Zone of skin (tissue), 1 donor: Measurements from ENCODE around the gene DESI2.

GRCh38 chr1:240562097-240562513, 49.9 kb downstream of the GREM2 start:
- RRBS = no CpG with 5 or more reads among the region's 5 CpGs

DNA sequence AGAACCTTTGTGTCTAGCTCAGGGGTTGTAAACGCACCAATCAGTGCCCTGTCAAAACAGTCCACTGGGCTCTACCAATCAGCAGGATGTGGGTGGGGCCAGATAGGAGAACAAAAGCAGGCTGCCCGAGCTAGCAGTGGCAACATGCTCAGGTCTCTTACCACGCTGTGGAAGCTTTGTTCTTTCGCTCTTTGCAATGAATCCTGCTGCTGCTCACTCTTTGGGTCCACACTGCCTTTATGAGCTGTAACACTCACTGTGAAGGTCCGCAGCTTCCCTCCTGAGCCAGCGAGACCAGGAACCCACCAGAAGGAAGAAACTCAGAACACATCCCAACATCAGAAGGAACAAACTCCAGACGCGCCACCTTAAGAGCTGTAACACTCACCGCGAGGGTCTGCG, 151.3 kb upstream of the GREM2 start:
- RRBS = no CpG with 5 or more reads among the region's 11 CpGs

DNA sequence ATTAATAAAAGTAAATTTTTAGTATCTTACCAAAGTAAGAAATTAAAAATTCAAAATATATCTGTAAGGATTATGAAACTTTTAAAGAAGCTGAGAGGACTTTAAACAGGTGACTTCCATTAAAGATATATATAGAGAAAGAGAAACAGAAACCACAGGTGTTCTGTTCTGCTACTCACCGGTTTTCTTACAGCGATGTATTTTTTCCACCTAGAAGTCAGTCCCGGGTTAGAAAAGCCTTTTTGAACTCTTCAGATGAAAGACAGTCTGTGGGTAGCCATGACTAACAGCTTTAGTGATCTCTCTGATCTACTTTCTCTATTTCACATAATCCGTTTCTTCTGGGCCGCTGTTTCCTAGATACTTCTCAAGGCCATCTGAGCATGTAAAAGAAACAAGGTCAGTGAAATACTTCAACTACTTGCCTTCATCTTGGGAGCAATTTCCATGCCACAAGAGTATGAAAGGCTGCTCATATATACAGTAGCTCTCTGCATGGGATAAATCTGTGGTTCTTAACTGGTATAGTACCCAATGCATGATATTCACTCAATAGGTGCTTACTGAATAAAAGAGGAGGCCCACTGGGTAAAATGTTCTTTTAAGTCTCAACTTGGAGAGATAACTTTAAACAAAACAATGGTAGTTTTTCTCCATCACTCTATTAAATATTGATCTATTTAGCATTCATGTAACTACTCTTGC, 25.2 kb downstream of the WDR64 start:
- RRBS = no CpG with 5 or more reads among the region's 5 CpGs

DNA sequence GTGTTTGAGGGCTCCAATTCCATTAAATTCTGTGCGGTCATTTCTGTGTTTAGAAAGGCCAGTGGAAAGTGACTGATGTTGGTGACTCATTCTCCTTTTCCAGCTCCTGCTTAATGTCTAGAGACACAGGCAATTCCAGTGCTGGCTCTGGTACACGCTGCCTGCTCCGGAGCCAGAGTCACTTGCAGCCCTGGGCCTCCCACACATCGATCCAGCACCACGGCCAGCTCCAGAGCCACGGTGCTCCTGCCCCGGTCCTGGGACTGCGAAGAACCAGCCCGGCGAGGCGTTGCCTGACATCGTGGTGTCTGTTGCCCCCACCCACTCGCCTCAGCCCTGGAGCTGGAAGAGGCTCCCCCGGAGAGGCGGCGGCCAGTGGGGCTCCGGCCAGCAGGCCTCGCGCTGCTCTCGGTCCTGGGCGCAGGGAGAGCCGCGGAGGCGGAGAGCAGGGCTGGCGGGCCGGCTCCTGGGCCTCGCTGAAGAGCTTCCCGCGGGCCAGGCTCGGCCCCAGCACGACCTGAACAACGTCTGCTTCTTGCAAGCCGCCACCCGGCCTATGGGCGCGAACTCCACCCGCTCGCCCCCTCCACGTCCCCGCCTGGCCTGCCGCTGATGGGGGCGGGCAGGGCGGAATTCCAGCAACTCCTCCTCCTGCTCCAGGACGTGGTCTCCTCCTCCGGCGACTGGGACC, 364.8 kb downstream of the CEP170 start:
- RRBS = 10% methylated on average over 2 of the region's 46 CpGs

- RRBS = no CpG with 5 or more reads among the region's 20 CpGs
Observed at GRCh38 chr1:243268619-243270018, 13.3 kb downstream of the SDCCAG8 start.

DNA sequence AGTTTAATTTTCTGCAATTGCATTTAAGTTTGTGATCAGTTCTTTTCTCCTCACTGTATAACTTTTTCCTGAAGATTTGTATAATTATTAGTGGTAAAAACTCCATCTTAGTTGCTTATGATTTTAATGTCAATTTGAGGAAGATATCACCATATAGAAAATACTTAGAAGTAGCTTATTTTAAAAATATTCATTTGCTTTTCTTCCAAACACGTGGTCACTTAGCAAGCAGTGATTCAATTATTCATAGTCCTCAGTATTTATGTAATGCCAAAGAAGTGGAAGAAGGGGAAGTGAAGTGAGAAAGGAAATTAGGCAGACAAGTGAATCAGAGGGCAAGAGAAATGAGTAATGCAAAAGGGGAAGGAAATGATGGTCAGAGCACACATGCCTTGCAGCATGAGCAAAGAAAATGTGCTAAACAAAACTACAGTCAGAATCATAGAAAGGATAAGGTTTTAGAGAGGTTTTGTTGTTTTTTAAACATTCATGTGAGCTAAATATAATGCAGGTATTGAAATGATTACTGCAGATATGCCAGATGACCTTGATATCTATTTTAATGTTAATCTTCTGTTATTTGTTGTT, 31.8 kb downstream of the SDCCAG8 start:
- RRBS = no CpG with 5 or more reads among the region's 1 CpG

DNA sequence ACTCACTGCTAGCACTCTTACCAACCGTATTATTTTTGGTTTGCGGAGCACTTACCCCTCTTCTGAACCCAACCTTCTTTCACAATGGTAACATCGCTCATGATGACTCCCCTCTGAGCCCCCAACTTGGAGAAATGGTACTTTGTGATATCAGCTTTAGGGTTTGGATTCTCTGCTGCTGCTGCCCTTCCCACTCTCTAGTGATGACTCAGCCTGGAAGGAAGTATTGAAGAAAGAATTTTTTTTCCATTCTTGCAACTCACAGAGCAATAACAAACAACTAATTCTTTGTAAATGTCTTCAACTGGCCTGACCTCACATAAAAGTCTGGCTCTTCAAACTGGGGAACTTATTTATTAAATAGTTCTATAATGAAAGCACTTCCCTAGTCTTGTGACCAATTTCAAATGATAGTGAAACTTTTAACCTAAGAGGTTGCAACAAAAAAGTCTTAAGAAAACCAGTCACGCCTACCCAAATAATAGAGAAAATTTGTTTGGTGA, 6.9 kb downstream of the AKT3 start:
- RRBS = no CpG with 5 or more reads among the region's 4 CpGs

GRCh38 chr1:244063502-244063994, 12.5 kb downstream of the ZBTB18 start:
- RRBS = no CpG with 5 or more reads among the region's 8 CpGs

DNA sequence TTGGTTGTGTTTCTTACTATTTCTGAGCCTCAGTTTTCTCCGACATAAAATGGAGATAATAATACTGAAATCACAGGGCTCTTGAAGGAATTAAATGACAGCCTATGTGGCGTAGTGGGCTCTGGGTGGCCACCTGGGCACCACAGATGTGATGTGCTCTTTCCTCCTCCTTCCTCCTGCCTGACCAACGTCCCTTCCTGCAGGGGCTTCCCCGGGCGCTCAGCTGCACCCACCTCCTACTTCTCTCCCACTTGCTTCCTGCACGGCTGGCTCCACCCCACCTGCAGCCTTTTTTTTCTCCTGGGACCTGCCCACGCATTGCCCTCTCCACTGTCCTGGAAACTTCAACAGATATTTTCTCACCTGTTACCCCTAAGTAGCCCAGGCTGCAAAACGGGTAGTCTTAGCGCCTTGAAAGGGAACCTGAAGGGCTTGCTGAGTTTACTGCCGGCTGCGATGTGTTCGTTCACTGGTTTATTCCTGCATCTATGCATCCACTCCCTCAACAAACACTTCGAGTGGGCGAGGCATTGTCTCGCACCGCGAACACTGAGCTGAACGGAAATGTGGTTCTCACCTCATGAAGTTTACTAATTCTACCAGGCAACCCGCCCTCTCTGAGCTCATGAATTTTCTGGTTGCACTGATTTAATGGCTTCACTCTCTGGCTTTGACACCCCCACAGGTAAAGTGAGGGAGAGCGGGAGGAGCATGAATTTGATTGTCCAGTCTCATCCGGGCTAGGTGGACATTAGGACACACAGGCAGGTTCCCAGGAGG, 23.6 kb downstream of the ZBTB18 start:
- RRBS = no CpG with 5 or more reads among the region's 21 CpGs

GRCh38 chr1:244099319-244100085, 48.4 kb downstream of the ZBTB18 start:
- RRBS = no CpG with 5 or more reads among the region's 20 CpGs

- RRBS = no CpG with 5 or more reads among the region's 4 CpGs
Observed at GRCh38 chr1:244361621-244362096, 9.2 kb downstream of the C1orf100 start.

DNA sequence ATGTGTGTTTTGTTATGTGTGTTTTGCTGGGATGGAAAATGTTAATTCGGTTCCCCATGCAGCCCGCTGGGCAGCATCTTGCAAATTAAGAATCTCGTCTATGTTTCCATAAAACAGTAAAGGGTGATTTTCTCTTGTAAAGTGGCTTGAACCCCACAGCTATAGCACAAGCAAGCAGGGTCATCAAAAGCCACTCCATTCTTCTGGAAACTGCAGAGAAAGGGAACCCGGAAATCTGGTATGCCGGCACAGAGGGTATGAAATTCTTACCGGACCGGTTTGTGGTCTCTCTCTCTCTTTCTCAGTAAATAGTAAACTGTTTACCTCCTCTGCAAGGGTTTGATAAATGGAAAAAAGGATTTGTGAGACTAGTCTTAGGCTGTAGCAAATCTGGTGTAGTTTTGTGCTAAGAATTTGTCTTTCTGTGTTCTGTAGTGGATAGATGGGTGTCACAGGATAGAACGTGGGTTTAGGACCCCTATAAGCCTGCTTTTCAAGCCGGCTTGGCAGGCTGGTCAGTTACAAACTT, 2.7 kb upstream of the ADSS2 start:
- RRBS = no CpG with 5 or more reads among the region's 9 CpGs

GRCh38 chr1:244652814-244653906, at the start of gene DESI2:
Gene DESI2 (plus strand): TSS chr1:244653126.
- RRBS = 1% methylated on average over 38 of the region's 102 CpGs

DNA sequence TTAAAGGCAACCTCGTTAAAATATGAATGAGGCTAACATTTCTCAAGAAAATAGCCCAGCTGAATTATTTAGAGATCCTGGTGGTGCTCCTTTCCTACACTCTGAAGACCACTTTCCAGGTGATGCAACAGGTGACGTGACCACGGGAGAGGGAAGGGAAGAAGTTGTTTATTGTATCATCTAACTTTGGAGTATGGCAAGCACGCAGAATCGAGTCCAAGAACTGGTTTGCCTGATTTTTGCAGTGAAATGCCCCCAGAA, 911 bp downstream of the DESI2 start:
- RRBS = no CpG with 5 or more reads among the region's 5 CpGs

DNA sequence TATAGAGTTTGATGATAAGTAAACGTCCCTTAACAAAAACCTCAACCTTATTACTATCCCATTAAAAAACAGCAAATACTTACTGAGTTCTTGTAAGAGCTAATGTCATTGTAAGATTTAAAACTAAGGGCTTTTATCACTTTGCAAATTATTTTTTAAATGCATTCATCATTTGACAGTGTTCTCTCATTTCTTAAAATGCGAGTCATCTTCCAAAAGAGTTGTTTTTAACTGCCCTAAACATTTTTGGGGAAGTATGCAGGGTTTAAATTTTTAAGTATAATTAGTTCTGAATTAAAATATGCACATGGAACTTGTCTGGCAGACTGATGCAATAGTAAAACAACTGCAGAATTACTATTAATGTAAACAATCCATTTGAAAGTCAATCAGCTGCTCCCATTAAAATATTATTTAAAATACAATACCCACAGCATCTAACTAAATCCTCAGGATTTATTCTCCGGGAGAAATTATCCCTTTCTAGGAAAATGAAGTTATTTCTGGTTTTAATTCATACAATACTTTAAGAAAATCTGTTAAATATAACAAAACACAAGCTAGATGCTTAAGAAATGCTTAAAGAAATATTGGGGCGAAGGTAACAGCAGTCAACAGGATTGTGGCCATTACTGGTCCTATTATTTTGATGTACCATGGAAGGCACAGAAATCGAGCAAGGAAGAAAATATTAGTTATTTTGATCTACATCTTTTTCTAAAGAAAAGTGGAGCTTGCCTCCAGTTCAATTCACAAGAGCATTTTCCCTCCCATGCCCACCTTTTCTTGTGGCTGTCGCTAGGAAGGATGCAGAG, 8.2 kb downstream of the COX20 start:
- RRBS = no CpG with 5 or more reads among the region's 6 CpGs

GRCh38 chr1:245088765-245089871, 65.7 kb upstream of the KIF26B start:
- RRBS = no CpG with 5 or more reads among the region's 12 CpGs

DNA sequence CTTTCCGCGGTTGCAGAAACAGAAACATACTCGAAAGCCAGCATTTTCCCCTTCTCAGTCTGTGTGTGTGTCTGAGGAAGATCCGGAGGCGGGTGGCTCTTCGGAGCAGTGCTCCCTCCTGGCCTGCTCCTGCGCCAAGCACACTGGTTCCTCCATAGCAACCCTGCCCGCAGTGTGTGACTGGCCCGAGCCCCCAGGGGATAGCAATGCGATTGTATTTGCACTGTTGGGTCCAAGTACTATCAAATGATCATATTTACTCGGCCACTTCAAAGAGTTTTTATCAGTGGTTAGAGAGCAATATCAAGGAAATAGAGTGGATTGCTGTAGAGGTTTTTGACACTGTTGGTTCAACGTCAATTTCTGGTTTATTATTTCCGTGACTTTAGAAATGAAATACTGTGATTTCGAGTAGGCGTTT, 2.4 kb downstream of the KIF26B start:
- RRBS = no CpG with 5 or more reads among the region's 15 CpGs

- RRBS = no CpG with 5 or more reads among the region's 11 CpGs
Observed at GRCh38 chr1:245550436-245551108, 395.8 kb downstream of the KIF26B start.

- RRBS = no CpG with 5 or more reads among the region's 12 CpGs
Observed at GRCh38 chr1:246008403-246008952, 498.6 kb downstream of the SMYD3 start.

GRCh38 chr1:246214771-246215673, 292.1 kb downstream of the SMYD3 start:
- RRBS = no CpG with 5 or more reads among the region's 9 CpGs